ENCODE results near the genes PUM1 and FABP3.

DNA sequence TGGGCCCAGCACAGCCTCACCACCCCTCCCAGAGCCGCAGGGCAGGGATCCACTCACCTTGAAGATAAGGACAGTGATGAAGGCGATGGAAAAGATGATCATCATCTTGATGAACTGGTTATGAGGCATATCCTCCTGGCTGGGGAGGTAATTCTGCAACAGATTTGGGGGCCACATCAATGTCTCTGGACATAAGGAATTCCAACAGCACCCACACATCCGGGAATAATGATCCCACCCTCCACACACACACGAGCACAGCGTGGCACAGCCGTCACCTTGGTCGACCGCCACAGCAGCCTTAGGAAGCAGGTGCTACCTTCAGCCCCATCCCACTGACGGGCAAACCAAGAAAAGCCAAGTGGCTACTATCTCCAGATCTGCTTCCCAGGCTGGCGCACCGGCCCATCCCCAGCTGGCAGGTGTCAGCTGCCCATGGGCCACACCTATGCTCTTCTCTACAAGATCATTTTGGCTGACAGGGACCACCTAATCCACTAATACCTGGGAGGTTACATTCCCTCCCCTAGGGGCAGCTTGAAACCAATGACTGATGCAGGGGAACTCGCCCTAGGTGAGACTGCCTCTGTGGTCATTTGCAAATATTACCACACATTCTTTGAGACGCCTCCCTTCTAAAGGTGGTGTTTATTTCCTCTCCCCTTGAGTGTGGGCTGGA is 14.3 kb upstream of the MATN1 start:
- PRO-cap: no peak

DNA sequence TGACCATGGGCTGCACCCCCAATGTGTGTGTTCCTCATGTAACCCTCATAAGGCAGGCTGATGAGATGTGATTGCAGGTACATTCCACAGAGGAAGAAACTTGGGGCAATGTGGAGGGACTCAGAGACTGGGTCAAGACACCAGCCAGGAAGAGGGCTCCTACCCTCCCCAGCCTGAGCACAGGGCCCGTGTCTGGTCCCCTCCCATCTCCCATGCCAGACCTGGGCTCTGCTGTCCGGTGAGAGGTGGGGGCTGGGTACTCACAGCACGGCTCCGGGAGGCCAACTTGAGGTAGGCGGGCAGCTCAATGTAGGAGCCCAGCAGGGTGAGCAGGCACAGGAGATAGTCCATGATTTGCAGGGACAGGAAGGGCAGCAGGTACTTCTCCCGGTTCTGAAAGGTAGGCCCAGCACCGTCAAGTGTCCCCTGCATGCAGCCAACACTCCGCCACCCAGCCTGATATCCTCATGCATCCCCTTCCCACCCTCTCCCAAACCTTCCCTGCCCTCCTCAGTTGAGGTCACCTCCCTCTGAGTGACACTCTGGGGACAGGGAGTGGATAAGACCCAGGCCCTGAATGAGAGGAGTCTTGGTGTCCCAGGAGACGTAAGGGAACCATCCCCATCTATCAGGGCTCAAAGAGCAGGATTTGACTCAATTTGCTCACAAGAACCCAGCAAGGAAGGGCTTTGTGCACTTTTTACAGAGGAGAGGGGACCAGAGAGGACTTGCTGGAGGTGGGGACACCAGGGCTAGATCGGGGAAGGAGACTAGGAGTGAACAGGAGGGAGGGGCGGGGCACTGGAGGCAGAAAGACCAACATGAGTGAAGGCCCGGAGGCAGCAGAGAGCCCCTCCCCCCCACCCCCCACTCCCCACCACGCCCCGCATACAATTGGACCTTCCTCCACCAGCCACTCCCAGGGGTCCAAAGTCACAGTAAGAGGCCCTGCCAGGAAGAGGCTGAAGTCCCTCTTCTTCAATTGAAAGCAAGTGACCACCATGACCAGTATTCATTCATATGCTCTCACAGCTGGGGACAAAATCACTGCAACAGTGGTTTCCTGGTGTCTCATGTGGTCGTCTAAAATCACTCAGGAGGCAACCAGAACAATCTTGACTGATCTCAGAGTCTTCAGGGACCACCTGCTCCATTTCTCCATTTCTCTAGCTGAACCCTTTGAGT is 16.6 kb upstream of the MATN1 start:
- PRO-cap: no peak

DNA sequence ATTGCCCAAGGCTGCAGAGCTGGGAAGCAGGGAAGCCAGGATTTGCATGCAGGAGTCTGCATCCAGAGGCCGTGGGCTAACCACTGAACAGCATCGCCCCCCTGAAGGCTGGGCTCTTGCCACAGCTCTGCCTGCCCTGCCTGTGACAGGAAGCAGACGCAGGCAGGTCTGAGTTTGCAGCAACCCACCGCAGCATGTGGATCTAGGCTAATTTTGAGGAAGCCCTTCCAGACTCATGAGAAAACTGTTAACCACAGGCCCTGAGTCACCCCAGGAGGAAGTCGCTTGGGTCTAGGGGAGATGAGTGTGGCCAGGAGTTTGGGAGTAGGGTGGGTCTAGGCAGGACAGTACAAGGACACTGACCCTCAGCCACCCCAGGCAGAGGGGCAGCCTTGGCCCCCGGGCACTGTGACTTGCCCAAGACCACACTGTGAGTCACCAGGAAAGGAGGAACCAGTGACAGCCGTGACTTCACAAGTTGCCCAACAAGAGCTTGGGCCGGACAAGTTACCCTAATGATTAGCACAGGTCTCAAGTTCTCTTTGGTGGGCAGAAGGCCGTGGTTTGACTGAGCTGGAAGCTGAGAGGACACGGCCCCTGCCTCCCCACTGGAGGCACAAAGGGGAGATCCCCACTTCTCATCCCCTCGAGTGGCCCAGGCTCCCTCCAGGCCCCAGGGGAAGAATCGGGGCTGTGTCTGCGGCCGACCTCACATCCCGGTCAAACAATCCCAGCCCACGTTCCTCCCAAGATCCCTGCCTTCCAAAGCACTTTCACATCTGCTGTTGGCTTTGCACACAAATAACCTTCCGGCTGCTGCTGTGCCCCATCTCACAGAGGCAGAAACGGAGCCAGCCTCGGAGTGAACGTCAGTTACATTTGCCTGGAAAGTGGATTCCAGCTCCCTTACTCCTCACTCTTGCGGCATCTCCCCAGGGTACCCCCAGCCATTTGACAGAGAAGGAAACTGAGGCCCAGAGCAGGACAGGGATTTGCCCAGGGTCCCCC is 736 bp downstream of the LAPTM5 start:
- PRO-cap: no peak

DNA sequence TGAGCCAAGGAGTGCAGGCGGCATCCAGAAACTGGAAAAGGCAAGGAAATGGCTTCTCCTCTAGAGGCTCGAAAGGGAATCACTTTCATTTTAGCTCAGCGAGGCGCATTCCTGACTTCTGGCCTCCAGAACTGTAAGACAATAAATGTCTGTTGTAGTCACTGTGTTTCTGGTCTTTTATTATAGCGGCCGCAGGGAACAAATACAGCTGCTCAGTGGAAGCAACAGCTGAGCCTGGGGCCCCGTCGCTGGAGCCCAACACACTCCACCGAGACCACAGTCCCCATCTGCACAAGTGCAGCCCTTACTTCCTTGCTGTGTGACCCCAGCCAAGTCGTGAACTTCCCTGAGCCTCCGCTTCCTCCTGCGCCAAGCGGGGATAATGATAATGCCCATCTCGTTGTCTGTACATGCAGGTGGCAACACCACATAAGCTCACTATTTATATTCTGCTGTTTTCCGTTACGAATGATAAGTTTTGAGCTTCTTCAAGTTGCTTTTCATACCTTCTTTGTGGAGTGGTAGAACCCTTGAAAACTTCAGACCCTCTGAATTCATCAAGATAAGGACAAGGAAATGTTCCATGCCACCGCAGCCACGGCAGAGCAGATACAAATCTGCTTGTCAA is 3.1 kb upstream of the LAPTM5 start:
- PRO-cap: no peak

DNA sequence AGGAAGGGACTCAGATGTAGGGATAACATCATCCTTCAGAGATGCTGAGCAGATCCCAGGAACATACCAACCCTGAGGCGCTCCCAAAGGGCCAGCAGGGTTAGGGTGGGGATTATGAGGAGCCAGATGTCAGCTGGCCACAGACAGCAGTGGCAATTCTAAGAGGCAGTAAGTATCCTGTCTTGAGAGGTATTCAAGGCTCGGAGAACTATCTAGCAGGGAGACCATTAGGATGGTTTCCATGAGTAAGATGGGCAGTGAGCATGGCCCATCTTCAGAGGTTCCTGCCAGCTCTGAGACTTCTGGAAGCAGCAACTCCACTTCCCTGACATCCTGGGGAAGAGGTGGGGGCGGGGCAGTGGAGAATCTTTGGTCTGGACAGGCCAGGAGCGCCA is 2.6 kb upstream of the SDC3 start:
- PRO-cap: no peak

DNA sequence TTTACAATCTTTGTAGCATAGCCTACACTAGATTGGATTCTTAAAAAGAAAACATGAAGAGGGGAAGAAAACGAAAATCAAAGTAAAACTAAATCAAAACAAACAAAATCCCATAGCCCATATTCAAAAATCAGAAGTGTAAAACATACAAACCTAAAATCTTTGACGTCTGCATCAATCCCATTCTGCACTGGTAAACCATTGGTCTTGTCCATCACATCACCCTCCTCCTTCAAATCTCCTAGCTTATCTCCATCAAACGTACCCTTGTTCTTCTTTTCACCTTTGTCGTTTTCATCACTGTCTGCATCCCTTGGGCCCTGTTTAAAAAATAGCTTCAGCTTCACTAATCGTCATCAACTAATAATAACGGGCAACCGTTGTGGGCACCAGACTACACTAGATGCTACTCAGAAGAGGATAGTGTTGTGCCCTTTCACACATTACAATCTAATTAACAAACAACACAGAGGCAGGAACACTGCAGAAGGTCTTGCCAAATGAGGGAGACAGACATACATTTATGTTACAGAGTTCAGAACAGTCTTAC is 70.5 kb downstream of the PUM1 start:
- PRO-cap: no peak

- PRO-cap: bidirectional peak, plus-strand start at chr1:31065959, minus-strand start at chr1:31065711
These were observed at the start of gene PUM1 for GRCh38 chr1:31065489-31066051. TSS of gene PUM1 (minus strand) at chr1:31065717.

DNA sequence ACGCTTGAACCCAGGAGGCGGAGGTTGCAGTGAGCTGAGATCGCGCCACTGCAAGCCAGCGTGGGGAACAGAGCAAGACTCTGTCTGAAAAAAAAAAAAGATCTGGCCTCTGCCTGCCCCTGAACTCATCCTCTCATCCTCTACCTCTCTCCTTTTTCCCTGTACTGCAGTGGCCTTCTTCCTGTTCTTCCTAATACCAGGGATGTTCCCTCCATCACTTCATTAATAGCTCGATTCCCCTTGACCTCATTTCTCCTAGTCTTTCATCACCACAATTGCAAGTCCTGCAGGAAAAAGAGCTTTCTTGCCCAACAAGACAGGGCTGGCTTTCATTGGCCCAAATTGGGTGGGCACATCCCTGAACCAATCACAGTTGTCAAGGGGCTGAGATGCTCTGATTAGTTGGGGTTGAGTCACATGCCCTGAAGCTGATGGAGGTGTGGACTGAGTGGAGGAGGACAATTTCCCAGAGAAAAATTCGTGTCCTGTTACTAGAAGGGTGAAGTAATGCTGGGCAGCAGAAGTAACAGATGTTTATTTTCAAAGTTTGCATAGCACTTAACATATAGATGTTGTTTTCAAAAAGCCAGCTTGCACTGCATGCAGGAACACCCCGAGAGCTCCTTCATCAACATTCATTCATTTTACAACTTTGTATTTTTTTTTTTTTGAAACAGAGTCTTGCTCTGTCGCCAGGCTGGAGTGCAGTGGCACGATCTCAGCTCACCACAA is 86.9 kb upstream of the PUM1 start:
- PRO-cap: no peak

DNA sequence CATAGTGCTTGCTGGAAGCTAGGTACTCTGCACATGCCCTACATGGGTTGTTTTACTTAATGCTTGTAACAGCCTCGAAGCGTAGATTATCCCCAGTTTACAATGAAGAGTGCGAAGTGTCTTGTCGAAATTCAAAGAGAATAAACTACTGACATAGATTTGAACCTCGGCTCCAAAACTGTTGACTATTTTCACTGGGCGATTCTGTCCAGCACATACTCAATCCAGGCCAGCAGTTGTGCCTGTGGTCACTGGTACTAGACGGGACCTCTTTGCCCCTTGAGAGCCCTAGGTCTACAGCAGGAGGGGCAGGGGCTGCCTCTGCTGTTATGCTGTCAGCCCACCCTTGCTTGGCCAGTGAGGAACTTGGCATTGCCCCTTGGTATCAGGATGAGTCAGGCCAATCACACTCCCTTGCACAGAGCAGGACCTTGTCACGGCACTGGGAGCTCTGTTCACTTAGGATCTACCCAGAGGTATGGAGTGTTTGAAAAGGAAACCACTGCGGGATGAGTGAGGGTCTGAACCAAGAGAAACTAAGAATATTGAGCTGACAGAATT is 1.9 kb downstream of the FABP3 start:
- PRO-cap: no peak

GRCh38 chr1:31372730-31373473 is at the start of gene FABP3:
TSS of gene FABP3 (minus strand) at chr1:31373076.
- PRO-cap: bidirectional peak, plus-strand start at chr1:31373658, minus-strand start at chr1:31373358

DNA sequence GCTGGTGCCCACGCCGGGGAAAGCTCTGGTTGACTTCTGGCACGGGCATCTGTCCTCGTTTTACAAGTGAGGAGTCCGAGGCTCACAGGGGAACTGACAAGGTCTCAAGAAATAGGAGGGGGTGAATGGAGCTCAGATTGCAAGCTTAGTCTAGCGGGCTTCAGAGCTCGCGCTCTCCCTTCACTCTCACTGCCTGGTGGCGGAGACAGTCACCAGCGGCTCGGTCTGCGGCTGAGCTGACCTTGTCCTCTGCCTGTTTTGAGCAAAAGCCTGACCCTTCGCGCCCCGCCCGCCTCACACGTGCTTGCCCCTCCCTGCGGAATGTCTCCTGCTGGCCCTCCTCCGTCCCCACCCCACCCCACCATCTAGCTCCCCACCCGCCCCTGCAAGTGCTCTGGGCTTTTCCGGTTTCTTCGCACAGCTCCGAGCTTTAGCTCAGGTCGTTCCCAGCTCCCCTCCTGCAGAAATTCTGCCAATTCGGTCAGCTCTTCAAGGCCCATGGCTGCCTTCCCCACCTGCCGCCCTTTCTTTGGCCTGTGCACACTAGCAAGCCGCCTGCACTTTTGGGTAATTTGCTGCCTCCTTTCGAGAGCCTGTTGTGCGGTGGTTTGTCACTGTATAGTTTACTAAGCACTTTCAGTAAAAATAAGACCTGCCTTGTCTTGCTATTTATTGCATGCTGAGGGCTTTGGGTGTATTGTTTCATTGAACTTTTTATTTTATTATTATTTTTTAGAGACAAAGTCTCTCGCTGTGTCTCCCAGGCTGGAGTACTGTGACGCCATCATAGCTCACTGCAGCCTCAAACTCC is 803 bp upstream of the FABP3 start:
- PRO-cap: bidirectional peak, plus-strand start at position 185 of the sequence, minus-strand start outside the sequence

DNA sequence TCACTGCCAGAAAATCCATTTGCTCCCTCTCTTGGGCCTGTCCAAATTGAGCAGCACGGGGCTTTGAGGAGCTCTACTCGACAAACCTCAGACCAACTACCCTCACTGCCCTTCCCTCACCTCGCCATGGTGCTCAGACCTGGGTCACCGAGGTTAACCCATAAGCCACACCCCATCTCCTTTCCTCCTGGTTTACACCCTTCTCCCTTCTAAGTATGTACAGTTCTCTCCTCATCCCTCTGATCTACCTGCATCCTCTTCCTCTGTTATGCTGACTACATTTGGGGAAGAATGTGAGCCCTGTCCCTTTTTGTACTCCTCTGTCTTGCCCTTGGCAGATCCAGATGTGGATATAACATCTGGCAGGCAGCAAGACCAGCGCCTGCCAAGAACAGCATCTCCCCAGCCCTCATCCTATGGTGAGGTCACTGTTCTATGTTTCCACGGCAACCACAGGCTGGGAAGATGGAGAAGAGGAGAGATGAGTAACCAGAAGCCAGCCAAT is 3.6 kb upstream of the FABP3 start:
- PRO-cap: no peak

DNA sequence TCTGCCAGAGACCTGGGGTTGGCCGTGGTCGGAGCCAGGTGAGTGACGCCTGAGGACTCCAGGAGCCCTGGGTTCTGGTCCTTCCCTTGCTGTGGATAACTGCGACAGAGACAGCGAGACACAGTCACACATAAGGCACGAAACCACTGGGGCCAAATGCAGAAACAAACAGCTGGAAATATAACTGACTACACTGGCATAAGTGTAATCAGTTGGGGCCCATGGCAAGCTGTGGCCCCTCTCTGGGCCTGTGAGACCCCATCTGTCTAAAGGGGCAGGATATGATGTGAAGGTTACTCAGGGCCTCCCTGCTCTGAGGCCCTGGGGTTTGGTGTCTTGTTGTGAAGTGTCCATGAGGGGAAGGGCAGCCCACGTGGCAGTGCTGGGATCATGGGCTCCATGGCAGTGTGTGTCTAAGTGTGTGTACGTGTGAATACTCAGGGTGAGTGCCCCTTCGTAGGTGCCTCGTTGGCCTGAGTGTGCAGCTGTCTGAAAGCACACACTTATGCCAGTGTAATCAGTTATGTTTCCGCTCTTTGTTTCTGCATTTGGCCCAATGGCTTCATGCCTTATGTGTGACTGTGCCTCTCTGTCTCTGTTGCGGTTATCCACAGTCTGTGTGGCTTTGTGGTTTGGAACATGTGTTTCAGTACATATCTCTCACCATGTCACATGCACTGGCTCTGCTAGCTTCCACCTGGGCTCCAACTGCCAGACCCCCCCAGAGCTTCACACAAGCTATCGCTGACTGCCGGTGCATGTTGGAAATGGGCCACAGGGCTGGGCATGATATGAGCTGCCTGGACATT is 70.6 kb upstream of the TINAGL1 start:
- PRO-cap: no peak

GRCh38 chr1:31510336-31510708 is 66.0 kb upstream of the TINAGL1 start:
- PRO-cap: no peak

- PRO-cap: no peak
These were observed 26.7 kb upstream of the TINAGL1 start for GRCh38 chr1:31549489-31550226.

- PRO-cap: no peak
These were observed 6.1 kb downstream of the TINAGL1 start for GRCh38 chr1:31582173-31583020.

DNA sequence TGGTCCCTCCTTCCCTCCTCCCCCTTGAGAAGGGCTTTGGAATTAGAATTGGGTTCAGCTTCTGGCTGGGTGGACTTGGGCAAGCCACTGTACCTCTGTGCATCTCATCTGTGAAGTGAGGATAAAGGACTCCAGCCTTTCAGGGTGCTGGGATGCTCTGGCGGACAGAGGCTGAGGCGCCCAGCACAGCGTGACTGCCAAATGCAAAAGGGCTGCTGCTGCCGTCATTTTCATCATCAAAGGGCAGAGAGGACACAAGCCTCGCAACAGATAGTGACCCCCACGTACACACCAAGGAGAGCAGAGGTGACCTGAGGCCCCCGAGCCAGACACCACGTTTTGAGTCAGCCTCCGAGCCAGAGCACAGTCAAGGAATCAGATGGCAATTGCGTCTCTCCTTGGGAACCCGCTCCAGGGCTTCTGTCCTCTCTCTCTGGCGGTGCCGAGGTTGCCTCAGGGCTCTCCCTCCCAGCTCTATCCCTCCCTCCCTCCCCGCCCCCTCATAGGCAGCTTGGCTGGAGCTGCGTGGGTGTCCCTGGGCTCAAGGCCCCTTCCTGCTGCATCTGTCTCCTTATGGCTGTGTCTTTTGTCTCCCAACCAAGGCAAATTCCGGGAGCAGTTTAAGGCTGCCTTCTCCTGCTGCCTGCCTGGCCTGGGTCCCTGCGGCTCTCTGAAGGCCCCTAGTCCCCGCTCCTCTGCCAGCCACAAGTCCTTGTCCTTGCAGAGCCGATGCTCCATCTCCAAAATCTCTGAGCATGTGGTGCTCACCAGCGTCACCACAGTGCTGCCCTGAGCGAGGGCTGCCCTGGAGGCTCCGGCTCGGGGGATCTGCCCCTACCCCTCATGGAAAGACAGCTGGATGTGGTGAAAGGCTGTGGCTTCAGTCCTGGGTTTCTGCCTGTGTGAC is 9.0 kb downstream of the HCRTR1 start:
- PRO-cap: no peak

DNA sequence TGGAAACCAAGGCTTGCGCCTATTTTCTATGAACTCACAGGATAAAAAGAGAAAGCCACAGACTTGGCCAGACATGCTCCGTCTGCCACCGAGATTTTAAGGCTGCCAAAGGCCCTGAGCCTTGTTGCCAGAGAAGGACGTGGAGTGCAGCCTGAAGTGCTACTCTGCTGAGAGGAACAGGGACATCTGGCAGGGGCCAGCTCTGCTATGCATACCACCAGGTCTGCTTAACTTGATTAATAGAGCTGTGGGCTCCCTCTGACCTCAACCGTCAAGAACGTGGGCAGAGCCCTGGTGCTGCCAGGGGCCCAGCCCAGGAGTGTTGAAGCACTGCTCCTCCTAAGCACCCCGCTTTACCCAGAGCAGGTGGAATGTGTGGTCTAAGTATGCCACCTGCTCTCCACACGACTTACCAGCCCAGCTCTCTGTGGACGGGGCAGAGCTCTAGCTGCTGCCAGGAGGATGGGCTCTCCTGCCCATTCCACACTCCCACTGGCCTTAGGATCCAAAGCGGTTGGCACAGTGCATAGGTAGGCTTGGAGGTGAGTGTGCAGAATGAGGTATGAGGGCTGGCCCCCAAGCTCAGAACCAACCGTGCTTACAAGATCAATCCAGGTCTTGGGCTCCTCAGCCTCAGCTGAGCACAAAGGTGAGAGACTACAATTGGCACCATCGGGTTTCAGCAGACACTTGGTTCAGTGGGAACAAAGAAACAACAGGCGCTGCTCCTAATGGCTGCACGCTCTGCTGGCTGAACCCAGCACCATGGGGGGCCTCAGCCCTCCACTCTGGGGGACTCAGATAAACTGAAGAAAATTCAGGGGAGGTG is 10.7 kb downstream of the HCRTR1 start:
- PRO-cap: no peak

- PRO-cap: unidirectional peak, plus-strand start at chr1:31670011
These were observed 25.3 kb upstream of the PEF1 start for GRCh38 chr1:31669551-31670819.

GRCh38 chr1:31675085-31675657 is 28.6 kb downstream of the COL16A1 start:
- PRO-cap: no peak